ENCODE data around the genes PTPN2 and CEP192.

- RRBS: no CpG with 5 or more reads among the region's 72 CpGs
CAGE:
- cytosol, long polyA plus RNA: no peak
- long polyA plus RNA: no peak
- nucleus, long polyA plus RNA: no peak
Observed at GRCh38 chr18:12884146-12884927, at the start of gene PTPN2. Gene PTPN2, minus strand, starts transcription at chr18:12884237.

GRCh38 chr18:12991202-12992298 lies at the start of gene CEP192:
Gene CEP192, plus strand, starts transcription at chr18:12991362.
- RRBS: under 1% methylated on average over 8 of the region's 64 CpGs
CAGE:
- cytosol, long polyA plus RNA: no peak
- long polyA plus RNA: no peak
- nucleus, long polyA plus RNA: no peak

DNA sequence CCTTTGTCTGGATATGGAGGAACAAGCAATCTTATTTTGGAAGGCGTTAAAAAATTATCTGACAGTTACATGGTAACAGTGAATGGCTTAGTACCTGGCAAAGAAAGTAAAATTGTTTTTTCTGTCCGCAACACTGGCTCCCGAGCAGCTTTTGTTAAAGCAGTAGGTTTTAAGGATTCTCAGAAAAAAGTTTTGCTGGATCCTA lies 95.8 kb downstream of the CEP192 start:
- RRBS: no CpG with 5 or more reads among the region's 3 CpGs
CAGE:
- cytosol, long polyA plus RNA: no peak
- long polyA plus RNA: no peak
- nucleus, long polyA plus RNA: no peak

DNA sequence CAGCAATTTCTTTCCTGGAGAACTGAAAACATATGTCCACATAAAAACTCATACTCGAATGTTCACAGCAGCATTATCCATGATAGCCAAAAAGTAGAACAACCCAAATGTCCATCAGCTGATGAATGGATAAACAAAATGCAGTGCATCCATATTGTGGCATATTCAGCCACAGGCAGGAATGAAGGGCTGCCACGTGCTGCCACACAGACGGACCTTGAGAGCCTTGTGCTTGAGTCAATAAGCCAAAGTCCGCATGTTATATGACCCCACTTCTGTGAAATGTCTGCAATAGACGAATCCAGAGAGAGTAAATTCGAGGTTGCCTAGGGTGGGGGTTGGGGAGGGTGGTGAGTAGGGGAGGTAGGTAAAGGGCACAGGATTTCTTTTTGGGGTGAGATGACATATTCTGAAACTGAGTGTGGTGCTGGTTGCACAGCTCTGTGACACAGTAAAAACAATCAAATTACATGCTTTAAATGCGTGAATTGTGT lies 39.0 kb upstream of the LDLRAD4 start:
- RRBS: no CpG with 5 or more reads among the region's 7 CpGs
CAGE:
- cytosol, long polyA plus RNA: no peak
- long polyA plus RNA: no peak
- nucleus, long polyA plus RNA: no peak

GRCh38 chr18:13185581-13186113 lies 32.9 kb upstream of the LDLRAD4 start:
- RRBS: no CpG with 5 or more reads among the region's 7 CpGs
CAGE:
- cytosol, long polyA plus RNA: no peak
- long polyA plus RNA: no peak
- nucleus, long polyA plus RNA: no peak

GRCh38 chr18:13216058-13216667 lies 2.4 kb upstream of the LDLRAD4 start:
- RRBS: no CpG with 5 or more reads among the region's 10 CpGs
CAGE:
- cytosol, long polyA plus RNA: no peak
- long polyA plus RNA: no peak
- nucleus, long polyA plus RNA: no peak

- RRBS: no CpG with 5 or more reads among the region's 6 CpGs
CAGE:
- cytosol, long polyA plus RNA: no peak
- long polyA plus RNA: no peak
- nucleus, long polyA plus RNA: no peak
Observed at GRCh38 chr18:13236009-13236355, 17.4 kb downstream of the LDLRAD4 start.

DNA sequence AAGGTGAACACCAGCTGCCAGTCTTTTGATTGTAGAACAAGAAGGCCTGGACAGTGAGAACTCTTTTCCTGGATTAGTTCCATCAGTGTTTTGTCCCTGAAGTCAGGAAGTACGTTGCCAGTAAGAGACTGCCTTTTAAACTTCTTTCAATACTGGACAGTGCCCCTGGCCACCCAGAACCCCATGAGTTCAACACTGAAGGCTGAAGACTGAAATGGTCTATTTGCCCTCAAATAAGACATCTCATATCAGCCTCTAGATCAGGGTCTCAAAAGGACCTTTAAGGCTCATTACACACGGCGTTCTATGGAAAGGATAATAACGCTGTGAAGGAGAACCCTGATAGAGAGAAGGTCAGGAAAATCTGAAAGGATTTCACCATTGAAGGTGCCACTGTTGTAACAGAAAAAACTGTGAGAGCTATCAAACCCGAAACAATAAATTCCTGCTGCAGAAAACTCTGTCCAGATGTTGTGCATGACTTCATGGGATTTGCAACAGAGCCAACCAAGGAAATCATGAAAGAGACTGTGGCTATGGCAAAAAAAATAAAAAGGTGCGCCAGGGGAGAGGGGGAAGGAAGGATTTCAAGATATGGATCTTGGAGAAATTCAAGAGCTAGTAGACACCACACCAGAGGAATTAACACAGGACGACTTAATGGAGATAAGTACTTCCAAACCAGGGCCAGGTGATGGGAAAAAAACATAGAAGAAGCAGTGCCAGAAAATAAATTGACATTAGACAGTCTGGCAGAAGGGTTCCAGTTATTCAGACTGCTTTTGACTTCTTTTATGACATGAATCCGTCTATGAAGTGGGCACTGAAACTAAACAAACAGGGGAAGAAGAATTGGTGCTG lies 87.9 kb downstream of the LDLRAD4 start:
- RRBS: no CpG with 5 or more reads among the region's 8 CpGs
CAGE:
- cytosol, long polyA plus RNA: no peak
- long polyA plus RNA: no peak
- nucleus, long polyA plus RNA: no peak

GRCh38 chr18:13435556-13435849 lies 216.9 kb downstream of the LDLRAD4 start:
- RRBS: no CpG with 5 or more reads among the region's 2 CpGs
CAGE:
- cytosol, long polyA plus RNA: no peak
- long polyA plus RNA: no peak
- nucleus, long polyA plus RNA: no peak

DNA sequence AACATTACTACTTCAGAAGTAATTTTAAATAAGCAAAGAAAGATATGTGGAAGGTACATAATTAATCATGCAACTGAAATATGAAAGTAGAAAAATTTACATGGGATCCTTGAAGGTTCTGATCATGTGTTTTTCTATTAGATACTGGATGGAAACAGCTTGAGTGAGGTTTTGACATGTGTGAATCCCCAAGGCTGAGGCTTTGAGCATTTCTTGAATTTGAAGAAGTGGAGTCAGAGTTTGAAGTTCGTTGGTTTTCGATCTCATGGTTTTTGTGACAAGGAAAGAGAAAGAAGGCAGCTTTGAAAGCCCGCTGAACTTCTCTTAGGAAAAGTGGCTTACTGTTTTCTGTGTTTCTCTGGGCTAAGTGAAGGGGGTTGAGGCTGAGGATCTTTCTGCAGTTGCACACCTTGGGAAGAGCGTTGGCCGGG lies 220.1 kb downstream of the LDLRAD4 start:
- RRBS: no CpG with 5 or more reads among the region's 5 CpGs
CAGE:
- cytosol, long polyA plus RNA: no peak
- long polyA plus RNA: no peak
- nucleus, long polyA plus RNA: no peak

DNA sequence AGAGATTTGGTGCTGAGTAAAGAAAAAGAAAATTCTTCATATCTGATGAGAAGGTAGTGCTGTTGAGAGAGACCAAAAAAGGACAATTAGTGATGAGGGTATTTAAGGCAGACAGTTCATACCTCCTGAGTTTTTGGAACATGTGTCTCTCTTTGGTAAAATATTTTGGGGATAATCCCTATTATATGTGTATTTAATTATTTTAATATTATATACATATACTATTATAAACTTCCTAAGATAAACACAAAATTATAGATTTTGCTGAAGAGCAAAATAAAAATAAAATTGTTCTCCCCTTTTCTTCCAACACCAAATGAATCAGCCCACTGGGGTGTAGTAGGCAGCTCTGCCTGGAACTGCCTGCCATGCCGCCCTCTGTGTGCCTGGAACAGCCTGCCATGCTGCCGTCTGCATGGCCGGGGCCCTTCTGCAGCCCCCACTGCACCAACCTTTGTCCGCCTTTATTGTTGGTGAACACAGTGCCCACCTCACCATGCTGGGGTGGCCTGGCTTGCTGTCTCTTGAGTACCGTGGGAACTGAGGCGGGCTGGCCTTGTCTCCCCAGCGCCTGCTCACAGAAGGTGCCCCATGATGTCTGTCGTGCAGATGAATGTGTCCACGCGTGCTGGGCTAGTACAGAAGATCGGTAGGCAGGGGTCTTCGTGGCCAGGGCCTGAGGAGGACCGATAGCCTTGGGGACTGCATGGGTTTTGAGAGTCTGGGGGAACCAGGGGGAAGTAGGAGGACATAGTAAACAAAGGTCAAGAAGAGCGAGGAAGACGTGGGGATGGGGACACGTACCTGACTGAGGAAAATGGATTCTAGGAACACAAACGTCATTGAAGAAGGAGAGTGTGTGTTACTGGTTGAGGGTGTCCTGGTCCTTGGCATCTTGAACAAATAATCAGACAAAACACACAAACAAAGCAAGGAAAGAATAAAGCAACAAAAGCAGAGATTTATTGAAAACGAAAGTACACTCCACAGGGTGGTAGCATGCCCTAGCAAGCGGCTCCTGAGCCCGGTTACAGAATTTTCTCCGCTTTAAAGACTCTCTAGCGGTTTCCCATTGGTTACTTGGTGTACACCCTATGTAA lies 242.4 kb downstream of the LDLRAD4 start:
- RRBS: no CpG with 5 or more reads among the region's 22 CpGs
CAGE:
- cytosol, long polyA plus RNA: no peak
- long polyA plus RNA: no peak
- nucleus, long polyA plus RNA: no peak

DNA sequence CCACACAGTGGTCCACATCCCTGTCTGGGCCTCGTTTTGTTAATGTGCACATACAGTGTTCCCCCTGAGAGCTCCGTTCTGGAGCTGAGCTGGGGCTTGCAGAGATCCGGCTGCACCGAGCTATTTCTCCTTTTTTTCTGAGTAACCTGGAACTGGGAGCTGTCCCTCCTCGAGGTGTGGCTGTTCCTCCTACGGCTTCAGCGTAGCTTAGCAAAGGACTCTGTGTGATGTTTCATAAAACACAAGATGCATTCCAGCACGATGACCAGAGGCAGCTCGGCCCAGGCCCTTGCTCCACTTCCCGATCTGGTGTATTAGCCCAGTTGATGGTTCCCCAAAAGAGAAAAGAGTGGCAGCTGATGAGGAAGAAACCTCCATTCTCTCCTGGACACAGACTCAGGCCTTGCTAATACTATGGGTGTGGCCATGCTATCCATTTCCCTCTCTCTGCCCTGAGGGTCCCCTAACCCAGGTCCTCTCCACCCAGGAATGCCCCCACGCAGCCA lies 103.0 kb downstream of the FAM210A start:
- RRBS: no CpG with 5 or more reads among the region's 11 CpGs
CAGE:
- cytosol, long polyA plus RNA: no peak
- long polyA plus RNA: no peak
- nucleus, long polyA plus RNA: no peak

GRCh38 chr18:13731431-13732005 lies 5.0 kb downstream of the RNMT start:
- RRBS: no CpG with 5 or more reads among the region's 2 CpGs
CAGE:
- cytosol, long polyA plus RNA: no peak
- long polyA plus RNA: start-site peak on the plus strand at chr18:13731593-13731842, 16 and 22 reads in 2 replicates
- nucleus, long polyA plus RNA: no peak

GRCh38 chr18:13760990-13761798 lies 34.7 kb downstream of the RNMT start:
- RRBS: no CpG with 5 or more reads among the region's 4 CpGs
CAGE:
- cytosol, long polyA plus RNA: no peak
- long polyA plus RNA: no peak
- nucleus, long polyA plus RNA: no peak

DNA sequence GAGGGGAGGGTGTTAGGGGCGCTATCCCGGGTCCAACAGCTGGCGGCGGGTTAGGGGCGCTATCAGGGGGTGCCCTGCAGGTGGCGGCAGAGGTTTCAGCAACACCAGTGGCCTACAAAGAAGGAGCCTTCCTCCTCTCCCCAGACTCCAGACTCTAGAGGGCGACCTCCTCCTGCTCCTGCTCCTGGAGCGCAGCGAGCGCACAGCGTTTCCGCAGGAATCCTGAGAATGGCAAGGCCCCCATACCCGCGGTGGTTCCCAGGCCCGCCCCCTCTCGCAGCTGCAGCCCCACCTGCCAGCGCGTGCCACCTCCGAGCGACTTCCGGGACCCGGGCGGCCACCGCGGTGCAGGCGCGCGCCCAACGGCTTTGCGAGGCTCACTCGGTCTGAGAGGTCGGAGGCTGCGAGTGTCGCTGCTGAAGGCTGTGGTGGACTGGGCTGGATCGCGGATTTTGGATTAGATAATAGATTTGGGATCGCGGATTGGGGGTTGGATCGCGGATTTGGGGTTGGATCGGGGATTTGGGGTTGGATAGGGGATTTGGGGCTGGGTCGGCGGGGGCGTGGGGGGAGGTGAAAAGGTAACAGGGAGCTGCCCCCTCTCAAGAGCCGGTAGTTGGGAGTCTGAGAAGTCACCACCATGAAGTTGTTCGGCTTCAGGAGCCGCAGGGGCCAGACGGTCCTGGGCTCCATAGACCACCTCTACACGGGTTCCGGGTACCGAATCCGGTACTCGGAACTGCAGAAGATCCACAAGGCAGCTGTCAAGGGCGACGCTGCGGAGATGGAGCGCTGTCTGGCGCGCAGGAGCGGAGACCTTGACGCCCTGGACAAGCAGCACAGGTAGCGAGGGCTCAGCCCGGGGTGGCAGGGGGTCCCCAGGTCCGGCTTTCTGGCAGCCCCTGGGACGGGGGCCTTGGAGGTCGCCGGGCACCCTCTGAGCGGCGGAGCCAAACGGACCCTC lies 46.8 kb upstream of the ZNF519 start:
- RRBS: 5% methylated on average over 4 of the region's 70 CpGs
CAGE:
- cytosol, long polyA plus RNA: no peak
- long polyA plus RNA: no peak
- nucleus, long polyA plus RNA: no peak

- RRBS: 3% methylated on average over 4 of the region's 90 CpGs
CAGE:
- cytosol, long polyA plus RNA: no peak
- long polyA plus RNA: no peak
- nucleus, long polyA plus RNA: no peak
Observed at GRCh38 chr18:14430455-14431728, 112.5 kb downstream of the POTEC start.

GRCh38 chr18:14450691-14451012 lies 92.7 kb downstream of the POTEC start:
- RRBS: no CpG with 5 or more reads among the region's 37 CpGs
CAGE:
- cytosol, long polyA plus RNA: no peak
- long polyA plus RNA: no peak
- nucleus, long polyA plus RNA: no peak

DNA sequence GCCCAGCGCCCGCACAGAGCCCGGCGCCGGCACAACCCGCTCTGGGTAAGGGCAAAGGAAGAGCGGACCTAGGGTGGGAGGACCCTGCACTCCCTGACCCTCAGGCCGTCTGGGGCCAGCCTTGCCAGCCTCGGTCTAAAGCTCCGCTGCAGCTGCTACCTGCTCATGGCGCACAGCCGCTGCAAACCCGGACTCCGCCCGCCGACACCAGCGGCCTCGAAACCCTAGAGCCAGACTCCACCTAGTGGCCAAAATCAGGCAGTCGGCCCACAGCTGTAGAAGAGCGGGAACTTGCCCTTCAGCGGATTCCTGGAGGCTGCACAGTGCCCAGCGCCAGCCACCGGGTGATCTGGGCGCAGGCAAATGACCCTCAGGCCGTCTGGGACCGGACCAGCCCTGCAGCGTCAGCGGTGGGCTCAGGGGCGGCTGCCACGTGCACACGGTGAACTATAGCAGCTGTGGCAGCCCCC lies 84.9 kb downstream of the POTEC start:
- RRBS: no CpG with 5 or more reads among the region's 31 CpGs
CAGE:
- cytosol, long polyA plus RNA: no peak
- long polyA plus RNA: no peak
- nucleus, long polyA plus RNA: no peak

DNA sequence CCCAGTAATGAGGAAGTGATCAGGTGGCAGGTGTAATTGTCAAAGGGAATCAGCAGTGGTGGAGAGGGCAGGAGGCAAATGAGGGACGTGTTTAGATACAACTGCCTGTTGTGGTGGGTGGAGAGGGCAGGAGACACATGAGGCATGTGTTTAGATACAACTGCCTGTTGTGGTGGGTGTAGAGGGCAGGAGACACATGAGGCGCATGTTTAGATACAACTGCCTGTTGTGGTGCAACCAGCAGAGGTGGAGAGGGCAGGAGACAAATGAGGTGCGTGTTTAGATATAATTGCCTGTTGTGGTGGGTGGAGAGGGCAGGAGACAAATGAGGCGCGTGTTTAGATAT lies 173.1 kb downstream of the ANKRD30B start:
- RRBS: no CpG with 5 or more reads among the region's 5 CpGs
CAGE:
- cytosol, long polyA plus RNA: no peak
- long polyA plus RNA: no peak
- nucleus, long polyA plus RNA: no peak

- RRBS: no CpG with 5 or more reads among the region's 2 CpGs
CAGE:
- cytosol, long polyA plus RNA: no peak
- long polyA plus RNA: no peak
- nucleus, long polyA plus RNA: no peak
Observed at GRCh38 chr18:20984185-20984567, 127.4 kb downstream of the ROCK1 start.